GM12878 (cell line): ENCODE data around the gene APLP2.

GRCh38 chr11:129202856-129203216 is 10.7 kb upstream of the ARHGAP32 start:
- RAMPAGE, long total RNA, result no peak
- RRBS, 2 experiments, result no CpG with 5 or more reads among the region's 6 CpGs
CAGE:
- cytosol, long polyA minus RNA, result no peak
- cytosol, long polyA plus RNA, result no peak
- long polyA plus RNA, result no peak
- nucleolus, long total RNA, result no peak
- nucleus, long polyA plus RNA, result no peak
- nucleus, long total RNA, result no peak

DNA sequence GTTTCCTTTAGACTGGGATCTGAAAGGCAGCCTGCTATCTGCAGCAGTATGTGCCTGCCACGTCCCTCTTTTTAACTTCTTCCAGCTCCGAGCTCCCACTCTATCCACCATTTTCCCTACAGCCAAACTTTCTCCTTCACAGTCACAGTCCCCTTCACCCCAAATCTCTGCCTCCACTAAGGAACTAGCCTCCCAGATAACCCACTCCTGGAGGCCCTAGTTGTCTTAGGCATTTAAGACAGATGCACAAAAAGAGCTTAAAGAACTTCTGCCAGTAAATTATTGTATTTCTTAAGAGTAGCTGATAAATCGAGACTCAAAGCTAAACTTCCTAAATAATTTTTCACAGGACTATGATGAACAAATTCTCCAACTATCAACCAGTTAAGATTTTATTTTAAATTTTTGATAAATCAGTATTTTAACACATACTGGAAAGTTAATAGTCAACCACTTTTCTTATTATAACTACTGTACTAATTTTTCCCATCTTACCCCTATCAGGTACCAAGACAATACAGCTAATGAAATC is 66.3 kb upstream of the ARHGAP32 start:
- RAMPAGE, long total RNA, result no peak
- RRBS, 2 experiments, result no CpG with 5 or more reads among the region's 3 CpGs
CAGE:
- cytosol, long polyA minus RNA, result no peak
- cytosol, long polyA plus RNA, result no peak
- long polyA plus RNA, result no peak
- nucleolus, long total RNA, result no peak
- nucleus, long polyA plus RNA, result no peak
- nucleus, long total RNA, result no peak

DNA sequence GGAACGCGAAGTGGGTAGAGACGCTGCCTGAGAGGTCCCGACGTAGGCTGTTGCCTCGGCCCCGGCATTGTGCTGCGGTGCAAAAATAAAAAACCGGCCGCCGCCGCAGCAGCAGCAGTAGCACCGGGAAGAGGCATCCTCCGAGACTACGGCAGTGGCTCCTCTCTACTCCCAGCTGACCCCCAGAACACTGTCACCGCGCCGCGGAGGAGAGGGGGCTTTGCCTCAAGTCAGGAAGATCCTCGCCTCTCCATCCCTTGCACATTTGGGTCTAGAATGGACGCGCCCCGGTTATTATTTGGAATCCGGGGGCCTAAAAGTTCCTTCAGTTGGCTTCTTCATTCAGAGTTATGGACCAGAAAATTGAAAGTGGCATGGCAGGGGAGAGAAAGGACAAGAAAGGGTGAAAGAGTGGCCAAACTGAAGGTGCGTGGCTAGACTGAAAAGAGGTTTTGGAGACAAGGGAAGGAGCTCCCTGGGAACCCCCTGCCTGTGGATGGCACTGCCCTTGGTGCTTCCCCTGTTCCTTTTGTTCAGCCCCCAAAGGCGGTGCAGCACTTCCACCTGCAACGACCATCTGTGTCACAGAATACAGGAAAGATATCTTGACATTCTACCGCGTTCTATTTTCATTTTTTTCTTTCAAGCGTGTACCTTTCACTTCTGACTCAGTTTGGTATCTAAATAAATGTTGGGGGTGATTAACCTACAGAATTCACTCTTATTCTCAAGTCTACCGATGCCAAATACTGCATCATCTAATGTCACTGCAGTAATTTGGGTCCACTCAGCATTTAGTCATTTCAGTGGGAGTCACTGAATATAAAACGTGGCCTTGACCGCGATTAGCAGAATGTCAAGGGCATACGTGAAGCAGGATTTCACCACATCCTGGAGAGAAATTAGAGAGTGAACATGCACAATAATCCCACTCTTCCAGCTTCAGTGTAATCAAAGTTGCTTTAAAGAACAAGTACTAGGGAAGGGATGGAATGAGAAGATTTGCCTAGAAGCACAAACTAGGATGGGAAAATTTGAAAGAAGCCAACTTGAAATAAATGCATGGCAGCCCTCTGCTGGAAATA is 88.0 kb upstream of the ARHGAP32 start:
- RAMPAGE, long total RNA, result no peak
- RRBS, 2 experiments, result no CpG with 5 or more reads among the region's 35 CpGs
CAGE:
- cytosol, long polyA minus RNA, result no peak
- cytosol, long polyA plus RNA, result no peak
- long polyA plus RNA, result no peak
- nucleolus, long total RNA, result no peak
- nucleus, long polyA plus RNA, result no peak
- nucleus, long total RNA, result no peak

- RAMPAGE, long total RNA, result no peak
- RRBS, 2 experiments, result no CpG with 5 or more reads among the region's 6 CpGs
CAGE:
- cytosol, long polyA minus RNA, result no peak
- cytosol, long polyA plus RNA, result no peak
- long polyA plus RNA, result no peak
- nucleolus, long total RNA, result no peak
- nucleus, long polyA plus RNA, result no peak
- nucleus, long total RNA, result no peak
These were observed 62.1 kb upstream of the BARX2 start for GRCh38 chr11:129313470-129314024.

- RAMPAGE, long total RNA, result no peak
- RRBS, 2 experiments, result 33% methylated on average over 1 of the region's 14 CpGs; no CpG with 5 or more reads in 1 of the 2 experiments
CAGE:
- cytosol, long polyA minus RNA, result no peak
- cytosol, long polyA plus RNA, result no peak
- long polyA plus RNA, result no peak
- nucleolus, long total RNA, result no peak
- nucleus, long polyA plus RNA, result no peak
- nucleus, long total RNA, result no peak
These were observed 59.8 kb upstream of the BARX2 start for GRCh38 chr11:129315581-129316542.

- RAMPAGE, long total RNA, result no peak
- RRBS, 2 experiments, result no CpG with 5 or more reads among the region's 12 CpGs
CAGE:
- cytosol, long polyA minus RNA, result no peak
- cytosol, long polyA plus RNA, result no peak
- long polyA plus RNA, result no peak
- nucleolus, long total RNA, result no peak
- nucleus, long polyA plus RNA, result no peak
- nucleus, long total RNA, result no peak
These were observed 11.4 kb downstream of the BARX2 start for GRCh38 chr11:129386832-129387758.

DNA sequence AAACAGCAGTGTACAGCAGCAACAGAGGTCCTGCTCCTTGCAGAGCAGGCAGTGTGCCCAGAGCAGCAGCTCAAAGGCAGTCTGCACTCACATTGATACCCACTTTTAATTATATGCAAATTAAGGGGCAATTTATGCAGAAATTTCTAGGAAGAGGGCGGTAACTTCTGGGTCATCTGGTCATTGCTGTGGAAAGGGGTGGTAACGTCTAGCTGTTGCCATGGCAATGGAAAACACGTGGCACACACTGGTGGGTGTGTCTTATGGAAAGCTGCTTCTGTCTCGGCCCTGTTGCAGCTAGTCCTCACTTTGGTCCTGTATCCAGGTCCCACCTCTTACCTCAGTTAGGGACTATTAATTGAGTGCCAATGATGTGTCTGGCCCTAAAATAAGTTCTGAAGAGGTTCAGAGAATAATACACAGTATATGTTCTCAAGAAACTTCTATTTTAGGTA is 36.9 kb downstream of the BARX2 start:
- RAMPAGE, long total RNA, result no peak
- RRBS, 2 experiments, result no CpG with 5 or more reads among the region's 4 CpGs
CAGE:
- cytosol, long polyA minus RNA, result no peak
- cytosol, long polyA plus RNA, result no peak
- long polyA plus RNA, result no peak
- nucleolus, long total RNA, result no peak
- nucleus, long polyA plus RNA, result no peak
- nucleus, long total RNA, result no peak

- RAMPAGE, long total RNA, result no peak
- RRBS, 2 experiments, result 2 to 10% methylated on average over 5 of the region's 8 CpGs
CAGE:
- cytosol, long polyA minus RNA, result no peak
- cytosol, long polyA plus RNA, result no peak
- long polyA plus RNA, result no peak
- nucleolus, long total RNA, result no peak
- nucleus, long polyA plus RNA, result no peak
- nucleus, long total RNA, result no peak
These were observed 83.1 kb downstream of the BARX2 start for GRCh38 chr11:129458596-129459224.

DNA sequence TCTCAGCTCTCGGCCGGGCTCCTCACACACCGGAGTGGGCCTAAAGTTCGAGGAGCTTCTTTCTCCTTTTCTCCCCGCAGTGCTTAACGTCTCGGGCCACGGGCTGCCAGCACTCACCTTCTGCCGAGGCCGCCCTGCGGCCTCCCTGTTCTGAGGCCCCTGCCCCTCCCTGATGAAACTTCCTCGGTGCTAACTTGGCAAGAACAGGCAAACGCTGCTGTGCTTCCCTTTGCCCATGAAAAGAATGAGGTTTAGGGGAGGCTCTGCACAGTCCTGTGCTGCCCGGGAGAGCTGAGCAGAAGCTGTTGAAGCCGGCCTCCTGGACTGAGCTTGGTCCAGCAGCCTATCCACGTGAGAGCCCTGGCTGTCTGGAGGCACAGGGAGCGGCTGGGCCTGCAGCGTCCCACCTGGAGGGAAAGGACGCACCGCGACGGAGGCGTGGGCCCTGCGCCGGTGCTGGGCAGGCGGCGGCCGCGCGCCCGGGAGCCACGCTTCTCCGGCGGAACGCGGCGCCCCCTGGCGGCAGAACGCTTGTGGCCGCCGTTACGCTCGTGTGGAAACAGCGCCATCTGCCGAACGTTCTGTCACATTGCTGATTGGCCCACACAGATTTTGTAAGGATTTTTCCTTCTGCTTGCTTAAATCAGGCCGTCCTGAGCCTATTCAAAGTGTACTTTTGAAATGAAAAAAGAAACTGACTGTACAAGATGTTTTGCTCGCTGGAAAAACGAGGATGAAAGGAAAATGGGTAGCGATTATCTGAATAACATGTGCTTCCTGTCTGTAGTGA is 65.0 kb upstream of the TMEM45B start:
- RAMPAGE, long total RNA, result no peak
- RRBS, 2 experiments, result 21 to 25% methylated on average over 2 of the region's 50 CpGs
CAGE:
- cytosol, long polyA minus RNA, result no peak
- cytosol, long polyA plus RNA, result no peak
- long polyA plus RNA, result no peak
- nucleolus, long total RNA, result no peak
- nucleus, long polyA plus RNA, result no peak
- nucleus, long total RNA, result no peak

- RAMPAGE, long total RNA, result no peak
- RRBS, 2 experiments, result no CpG with 5 or more reads among the region's 3 CpGs
CAGE:
- cytosol, long polyA minus RNA, result no peak
- cytosol, long polyA plus RNA, result no peak
- long polyA plus RNA, result no peak
- nucleolus, long total RNA, result no peak
- nucleus, long polyA plus RNA, result no peak
- nucleus, long total RNA, result no peak
These were observed 20.6 kb downstream of the TMEM45B start for GRCh38 chr11:129836162-129836815.

GRCh38 chr11:130069792-130070602 is at the start of gene APLP2:
APLP2 (plus strand) TSS chr11:130069894.
- RAMPAGE, long total RNA, result start-site peak on the plus strand at chr11:130069887-130069925, 109 and 226 reads in 2 replicates
- RRBS, 2 experiments, result 2% methylated on average over 52 to 54 of the region's 108 CpGs
CAGE:
- cytosol, long polyA minus RNA, result start-site peak on the plus strand at chr11:130069894-130069904, 134 reads
- cytosol, long polyA plus RNA, result start-site peak on the plus strand at chr11:130069887-130069925, 1,052 and 1,177 reads in 2 replicates
- long polyA plus RNA, result start-site peak on the plus strand at chr11:130069892-130069925, 893 and 1,219 reads in 2 replicates
- nucleolus, long total RNA, result start-site peak on the plus strand at chr11:130069890-130069898, 109 reads
- nucleus, long polyA plus RNA, result start-site peak on the plus strand at chr11:130069893-130069923, 454 and 620 reads in 2 replicates
- nucleus, long total RNA, result no peak

DNA sequence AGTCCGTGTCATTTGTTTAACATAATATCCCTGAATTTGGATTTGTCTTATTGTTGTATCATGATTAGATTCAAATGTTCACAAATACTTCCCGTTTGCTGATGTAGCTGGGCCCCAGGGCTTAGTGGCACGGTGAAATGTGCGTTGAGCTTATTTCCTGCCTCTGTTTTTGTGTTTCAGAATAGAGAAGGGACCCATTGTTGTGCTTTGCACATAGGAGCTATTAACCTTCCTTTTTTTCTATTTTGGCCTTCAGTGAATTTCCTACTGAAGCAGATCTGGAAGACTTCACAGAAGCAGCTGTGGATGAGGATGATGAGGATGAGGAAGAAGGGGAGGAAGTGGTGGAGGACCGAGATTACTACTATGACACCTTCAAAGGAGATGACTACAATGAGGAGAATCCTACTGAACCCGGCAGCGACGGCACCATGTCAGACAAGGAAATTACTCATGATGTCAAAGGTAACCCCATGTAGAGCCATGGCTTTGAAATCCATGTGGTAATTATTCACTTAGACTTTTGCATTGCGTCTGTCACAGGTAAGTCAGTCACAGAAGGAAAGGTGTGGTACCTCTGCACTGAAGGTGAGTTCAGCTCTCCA is 37.4 kb upstream of the ST14 start:
- RAMPAGE, long total RNA, result no peak
- RRBS, 2 experiments, result no CpG with 5 or more reads among the region's 9 CpGs
CAGE:
- cytosol, long polyA minus RNA, result no peak
- cytosol, long polyA plus RNA, result no peak
- long polyA plus RNA, result no peak
- nucleolus, long total RNA, result no peak
- nucleus, long polyA plus RNA, result no peak
- nucleus, long total RNA, result no peak

- RAMPAGE, long total RNA, result no peak
- RRBS, 2 experiments, result no CpG with 5 or more reads among the region's 7 CpGs
CAGE:
- cytosol, long polyA minus RNA, result no peak
- cytosol, long polyA plus RNA, result no peak
- long polyA plus RNA, result no peak
- nucleolus, long total RNA, result no peak
- nucleus, long polyA plus RNA, result no peak
- nucleus, long total RNA, result no peak
These were observed 35.5 kb upstream of the ST14 start for GRCh38 chr11:130124009-130124624.

GRCh38 chr11:130132025-130132582 is 27.5 kb upstream of the ST14 start:
- RAMPAGE, long total RNA, result no peak
- RRBS, 2 experiments, result no CpG with 5 or more reads among the region's 8 CpGs
CAGE:
- cytosol, long polyA minus RNA, result no peak
- cytosol, long polyA plus RNA, result no peak
- long polyA plus RNA, result no peak
- nucleolus, long total RNA, result no peak
- nucleus, long polyA plus RNA, result no peak
- nucleus, long total RNA, result no peak

- RAMPAGE, long total RNA, result no peak
- RRBS, 2 experiments, result no CpG with 5 or more reads among the region's 9 CpGs
CAGE:
- cytosol, long polyA minus RNA, result no peak
- cytosol, long polyA plus RNA, result no peak
- long polyA plus RNA, result no peak
- nucleolus, long total RNA, result no peak
- nucleus, long polyA plus RNA, result no peak
- nucleus, long total RNA, result no peak
These were observed 17.8 kb upstream of the ST14 start for GRCh38 chr11:130141884-130142119.

DNA sequence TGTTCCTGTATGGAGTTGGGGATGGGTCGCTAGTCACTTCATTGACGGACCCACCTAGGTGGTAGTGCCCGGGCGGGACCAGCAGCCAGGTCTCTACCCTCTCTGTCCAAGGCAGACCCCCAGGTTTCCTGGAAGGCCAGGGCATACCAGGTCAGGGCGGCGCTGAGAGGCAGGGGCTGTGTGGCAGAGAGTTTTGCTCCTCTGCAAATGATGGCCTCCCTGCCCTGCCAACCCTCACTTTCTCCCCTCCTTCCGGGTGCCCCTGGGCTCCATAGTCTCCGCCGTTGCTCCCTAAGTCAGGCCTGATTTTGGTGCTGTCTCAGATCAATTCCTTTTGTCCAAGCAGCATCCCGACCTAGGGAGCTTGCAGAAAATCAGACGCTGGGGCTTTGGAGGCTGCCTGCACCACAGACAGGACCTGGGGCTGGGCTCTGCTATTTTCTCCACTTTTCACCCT is 1.2 kb downstream of the ST14 start:
- RAMPAGE, long total RNA, result no peak
- RRBS, 2 experiments, result no CpG with 5 or more reads among the region's 11 CpGs
CAGE:
- cytosol, long polyA minus RNA, result no peak
- cytosol, long polyA plus RNA, result no peak
- long polyA plus RNA, result no peak
- nucleolus, long total RNA, result no peak
- nucleus, long polyA plus RNA, result no peak
- nucleus, long total RNA, result no peak

- RAMPAGE, long total RNA, result no peak
- RRBS, 2 experiments, result 20% methylated on average over 1 of the region's 11 CpGs
CAGE:
- cytosol, long polyA minus RNA, result no peak
- cytosol, long polyA plus RNA, result no peak
- long polyA plus RNA, result no peak
- nucleolus, long total RNA, result no peak
- nucleus, long polyA plus RNA, result no peak
- nucleus, long total RNA, result no peak
These were observed 19.8 kb downstream of the ST14 start for GRCh38 chr11:130179259-130179847.

GRCh38 chr11:130189412-130190241 is 30.0 kb downstream of the ST14 start:
- RAMPAGE, long total RNA, result no peak
- RRBS, 2 experiments, result 40% methylated on average over 1 of the region's 34 CpGs; no CpG with 5 or more reads in 1 of the 2 experiments
CAGE:
- cytosol, long polyA minus RNA, result no peak
- cytosol, long polyA plus RNA, result no peak
- long polyA plus RNA, result no peak
- nucleolus, long total RNA, result no peak
- nucleus, long polyA plus RNA, result no peak
- nucleus, long total RNA, result no peak

DNA sequence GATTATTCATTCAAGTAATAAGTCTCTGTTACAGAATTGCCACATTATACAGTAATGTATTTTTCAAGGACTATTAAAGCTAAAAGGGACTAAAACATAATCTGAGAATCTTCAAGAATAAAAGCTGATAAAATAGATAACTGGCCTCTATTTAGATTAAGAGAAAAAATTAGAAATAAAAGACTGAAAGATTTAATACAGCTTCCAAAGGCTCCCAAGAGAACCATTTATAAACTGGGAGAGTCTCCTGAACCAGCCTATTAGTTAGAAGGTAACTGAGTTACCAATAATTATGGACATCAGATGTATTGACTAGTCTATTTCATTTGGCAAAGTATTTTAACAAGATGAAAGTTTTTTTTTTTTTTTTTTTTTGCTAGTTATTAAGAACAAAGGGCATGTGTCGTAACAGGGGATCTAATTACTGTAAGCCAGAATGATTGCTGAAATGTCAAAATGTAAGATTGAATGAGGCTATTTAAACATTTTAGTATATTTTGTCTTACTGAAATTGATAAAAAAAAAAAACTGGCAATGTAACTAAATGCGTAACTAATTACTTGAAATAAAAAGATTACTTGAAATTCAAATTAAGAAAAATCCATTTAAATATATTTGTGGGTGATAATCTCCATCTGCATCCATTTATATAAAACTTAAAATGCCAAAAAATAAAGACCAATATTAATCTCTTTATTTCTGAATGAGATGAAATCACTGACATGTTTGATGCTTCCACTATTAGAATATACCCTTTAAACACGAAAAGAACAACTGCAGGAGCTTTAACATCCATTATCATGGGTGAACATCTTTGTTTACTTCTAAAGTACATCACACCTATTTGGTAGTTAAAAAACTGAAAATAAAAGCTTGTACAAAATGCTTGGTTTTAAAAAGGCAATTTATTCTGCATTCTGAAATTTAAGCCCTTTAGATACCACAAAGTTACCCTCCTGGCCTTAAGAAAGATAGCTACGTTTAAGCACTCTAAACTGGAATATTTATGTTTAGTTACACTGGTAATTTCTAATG is 70.8 kb downstream of the ST14 start:
- RAMPAGE, long total RNA, result no peak
- RRBS, 2 experiments, result no CpG with 5 or more reads among the region's 4 CpGs
CAGE:
- cytosol, long polyA minus RNA, result no peak
- cytosol, long polyA plus RNA, result no peak
- long polyA plus RNA, result no peak
- nucleolus, long total RNA, result no peak
- nucleus, long polyA plus RNA, result no peak
- nucleus, long total RNA, result no peak

DNA sequence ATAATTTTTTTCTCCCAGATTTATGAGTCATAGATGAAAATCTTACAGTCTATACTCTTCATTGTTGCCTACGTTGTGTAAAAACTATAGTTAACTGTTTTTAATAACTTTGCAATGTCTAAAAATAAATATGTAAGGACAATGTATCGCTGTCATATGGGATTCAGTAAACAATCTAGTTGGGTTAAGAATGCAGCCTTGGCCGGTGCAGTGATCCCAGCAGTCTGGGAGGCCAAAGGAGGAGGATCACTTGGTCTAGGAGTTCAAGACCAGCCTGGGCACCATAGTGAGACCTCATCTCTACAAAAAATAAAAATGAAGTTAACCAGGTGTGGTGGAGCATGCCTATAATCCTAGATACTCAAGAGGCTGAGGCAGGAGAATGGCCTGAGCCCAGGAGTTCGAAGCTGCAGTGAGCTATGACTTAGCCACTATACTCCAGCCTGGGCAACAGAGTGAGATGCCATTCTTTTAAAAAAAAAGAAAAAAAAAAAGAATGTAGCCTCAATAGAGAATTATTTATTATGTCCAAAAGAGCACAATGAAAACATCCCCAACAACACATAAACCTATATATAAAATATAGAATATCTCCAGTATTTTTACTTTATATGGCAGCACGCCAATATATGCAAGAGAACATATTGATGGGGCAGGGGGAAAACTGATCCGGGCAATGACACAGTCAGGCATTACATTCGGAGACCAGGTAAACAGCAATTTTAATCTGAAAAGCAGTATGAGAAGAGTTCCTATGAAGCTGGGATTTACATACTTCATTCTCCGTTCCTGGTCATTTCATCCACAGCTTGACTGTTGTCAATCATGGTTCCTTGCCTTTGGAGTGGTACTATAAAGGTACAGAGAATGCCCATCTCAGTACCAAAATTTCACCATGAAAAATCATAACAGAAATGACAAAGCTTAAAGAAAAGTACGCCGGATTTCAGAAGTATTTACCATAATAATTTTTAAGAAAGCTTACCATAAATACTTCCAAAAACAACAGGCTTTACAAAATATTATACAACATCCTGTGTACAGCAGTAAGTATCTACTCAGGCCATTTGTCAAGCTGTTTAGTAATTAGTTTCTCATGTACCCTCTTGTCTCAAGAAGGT is 73.3 kb downstream of the ST14 start:
- RAMPAGE, long total RNA, result no peak
- RRBS, 2 experiments, result no CpG with 5 or more reads among the region's 10 CpGs
CAGE:
- cytosol, long polyA minus RNA, result start-site peak on the minus strand centred at position 562 of the sequence, 96 bp wide, 106 reads; start-site peak on the minus strand centred at position 721 of the sequence, 7 bp wide, 16 reads
- cytosol, long polyA plus RNA, result no peak
- long polyA plus RNA, result no peak
- nucleolus, long total RNA, result no peak
- nucleus, long polyA plus RNA, result no peak
- nucleus, long total RNA, result no peak